ENCODE measurements around the gene ZDHHC14.

GRCh38 chr6:156599279-156599792 is 177.8 kb upstream of the ARID1B start:
- PRO-cap = no peak

DNA sequence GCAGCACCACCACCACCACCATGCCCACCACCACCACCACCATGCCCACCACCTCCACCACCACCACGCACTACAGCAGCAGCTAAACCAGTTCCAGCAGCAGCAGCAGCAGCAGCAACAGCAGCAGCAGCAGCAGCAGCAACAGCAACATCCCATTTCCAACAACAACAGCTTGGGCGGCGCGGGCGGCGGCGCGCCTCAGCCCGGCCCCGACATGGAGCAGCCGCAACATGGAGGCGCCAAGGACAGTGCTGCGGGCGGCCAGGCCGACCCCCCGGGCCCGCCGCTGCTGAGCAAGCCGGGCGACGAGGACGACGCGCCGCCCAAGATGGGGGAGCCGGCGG is 969 bp downstream of the ARID1B start:
- PRO-cap = bidirectional peak, plus-strand start at position 90 of the sequence, minus-strand start outside the sequence; bidirectional peak, plus-strand start at position 292 of the sequence, minus-strand start at position 160 of the sequence

DNA sequence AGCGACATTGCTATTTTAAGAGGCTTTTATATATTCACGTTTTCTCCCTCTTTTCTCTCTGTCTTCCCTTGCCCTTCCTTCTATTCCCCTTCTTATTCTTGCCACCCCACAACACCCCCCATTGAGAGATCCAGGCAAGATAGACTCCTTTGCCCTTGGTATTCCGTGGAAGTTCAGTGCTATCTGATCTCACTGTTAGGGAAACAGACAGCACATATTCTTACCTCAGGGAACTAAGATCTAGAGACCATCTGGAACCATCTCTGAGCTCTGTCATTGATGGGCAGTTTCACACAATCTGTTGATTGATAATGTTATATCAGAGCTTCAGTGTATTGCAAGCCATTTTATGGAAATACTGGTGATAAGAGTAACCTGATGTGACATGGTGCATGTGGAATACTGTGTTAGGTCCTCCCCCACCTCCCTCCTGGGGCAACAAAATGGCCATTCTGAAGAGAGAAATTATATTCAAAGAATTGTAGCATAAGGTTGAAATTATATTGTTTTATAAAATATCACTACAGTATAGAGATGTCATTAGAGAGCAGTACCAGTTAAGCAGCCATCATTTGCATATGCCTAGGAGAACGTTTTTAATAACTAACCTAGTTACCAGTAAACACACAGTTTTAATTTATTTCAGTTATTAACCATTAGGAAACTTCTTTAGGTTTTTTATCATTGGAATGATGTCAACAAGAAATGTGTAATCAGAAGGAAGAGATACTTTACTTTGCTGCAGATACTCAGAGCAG is 228.9 kb downstream of the ARID1B start:
- PRO-cap = no peak

GRCh38 chr6:157030555-157031087 is 253.4 kb downstream of the ARID1B start:
- PRO-cap = no peak

GRCh38 chr6:157200722-157201534 is 122.4 kb downstream of the TMEM242 start:
- PRO-cap = no peak

DNA sequence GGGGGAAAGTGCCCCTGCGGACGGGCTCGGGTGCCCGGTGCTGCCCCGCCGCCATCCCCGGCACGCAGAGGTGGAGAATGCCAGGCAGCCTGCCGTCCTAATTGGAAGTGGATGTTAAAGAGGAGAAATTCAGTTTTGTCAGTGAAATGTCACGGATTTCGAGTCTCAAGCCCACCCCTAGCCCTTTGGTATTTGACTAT is 86.5 kb downstream of the TMEM242 start:
- PRO-cap = no peak

DNA sequence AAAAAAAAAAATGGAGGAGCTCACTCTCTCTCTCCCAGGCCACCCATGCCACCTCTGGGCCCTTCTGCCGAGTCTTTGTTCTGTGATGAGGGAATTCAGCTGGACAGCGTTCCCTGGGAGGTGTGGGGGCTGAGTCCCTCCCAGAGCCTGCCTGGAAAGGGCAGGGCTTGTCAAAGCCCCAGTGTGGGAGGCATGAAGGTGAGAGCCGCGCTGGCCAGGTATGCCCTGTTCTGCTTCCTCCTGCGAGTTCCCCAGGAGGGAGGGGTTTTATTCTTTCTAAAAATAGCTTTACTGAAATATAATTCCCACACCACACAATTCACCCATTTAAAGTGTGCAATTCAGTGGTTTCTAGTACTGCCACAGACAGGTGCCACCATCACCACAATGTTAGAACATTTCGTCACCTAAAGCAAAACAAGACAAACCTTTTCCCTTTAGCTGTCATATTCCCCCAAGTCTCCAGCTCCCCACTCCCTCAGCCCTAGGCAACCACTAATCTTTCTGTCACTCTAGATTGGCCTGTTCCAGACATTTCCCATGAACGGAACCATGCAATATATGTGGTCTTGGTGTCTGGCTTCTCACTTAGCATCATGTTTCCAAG is 69.5 kb downstream of the TMEM242 start:
- PRO-cap = no peak

DNA sequence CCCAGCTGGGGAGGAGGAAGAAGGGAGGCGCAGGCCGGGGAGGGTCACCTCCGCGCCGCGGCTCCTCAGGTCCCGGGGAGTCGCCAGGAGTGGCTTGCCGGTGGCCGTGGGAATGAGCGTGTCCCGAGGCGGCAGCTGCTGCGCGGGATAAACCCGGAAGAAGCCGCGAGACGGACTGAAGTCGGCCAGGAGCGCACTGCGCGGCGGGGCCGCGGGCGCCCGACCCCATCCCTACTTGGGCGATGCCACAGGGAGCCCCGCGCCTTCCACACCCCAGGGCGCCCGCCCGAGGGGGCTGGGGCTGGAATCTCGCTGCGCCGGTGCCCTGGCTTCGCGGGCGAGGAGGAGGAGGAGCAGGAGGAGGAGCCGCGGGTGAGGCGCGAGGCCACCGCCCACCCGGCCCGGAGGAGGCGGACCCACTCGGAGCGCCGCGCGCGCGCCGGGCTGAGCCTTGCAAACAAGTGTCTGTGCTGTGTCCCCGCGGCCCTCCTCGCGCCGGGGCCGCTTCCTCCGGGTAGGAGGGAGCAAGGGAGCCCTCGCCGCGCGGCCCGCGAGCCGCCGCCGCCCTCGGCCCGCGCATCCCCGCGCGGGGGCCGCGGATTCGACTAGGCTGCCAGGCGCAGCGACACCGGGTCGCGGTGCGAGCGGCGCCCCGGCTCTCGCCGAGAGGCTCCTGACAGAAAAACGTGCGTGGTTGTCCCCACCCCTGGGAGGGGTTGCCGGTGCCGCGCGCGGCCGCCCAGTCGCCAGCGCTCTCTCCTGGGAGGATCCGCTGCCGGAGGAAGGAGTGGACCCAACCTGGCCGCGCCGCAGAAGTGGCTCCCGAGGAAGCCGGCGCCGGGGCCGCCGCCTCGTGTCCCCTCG is at the start of gene ZDHHC14:
Gene ZDHHC14, plus strand, starts transcription at position 447 of the 864 bp plus-strand sequence.
- PRO-cap = bidirectional peak, plus-strand start at position 168 of the sequence, minus-strand start at position 153 of the sequence; bidirectional peak, plus-strand start at position 460 of the sequence, minus-strand start at position 345 of the sequence; bidirectional peak, plus-strand start at position 746 of the sequence, minus-strand start at position 669 of the sequence

DNA sequence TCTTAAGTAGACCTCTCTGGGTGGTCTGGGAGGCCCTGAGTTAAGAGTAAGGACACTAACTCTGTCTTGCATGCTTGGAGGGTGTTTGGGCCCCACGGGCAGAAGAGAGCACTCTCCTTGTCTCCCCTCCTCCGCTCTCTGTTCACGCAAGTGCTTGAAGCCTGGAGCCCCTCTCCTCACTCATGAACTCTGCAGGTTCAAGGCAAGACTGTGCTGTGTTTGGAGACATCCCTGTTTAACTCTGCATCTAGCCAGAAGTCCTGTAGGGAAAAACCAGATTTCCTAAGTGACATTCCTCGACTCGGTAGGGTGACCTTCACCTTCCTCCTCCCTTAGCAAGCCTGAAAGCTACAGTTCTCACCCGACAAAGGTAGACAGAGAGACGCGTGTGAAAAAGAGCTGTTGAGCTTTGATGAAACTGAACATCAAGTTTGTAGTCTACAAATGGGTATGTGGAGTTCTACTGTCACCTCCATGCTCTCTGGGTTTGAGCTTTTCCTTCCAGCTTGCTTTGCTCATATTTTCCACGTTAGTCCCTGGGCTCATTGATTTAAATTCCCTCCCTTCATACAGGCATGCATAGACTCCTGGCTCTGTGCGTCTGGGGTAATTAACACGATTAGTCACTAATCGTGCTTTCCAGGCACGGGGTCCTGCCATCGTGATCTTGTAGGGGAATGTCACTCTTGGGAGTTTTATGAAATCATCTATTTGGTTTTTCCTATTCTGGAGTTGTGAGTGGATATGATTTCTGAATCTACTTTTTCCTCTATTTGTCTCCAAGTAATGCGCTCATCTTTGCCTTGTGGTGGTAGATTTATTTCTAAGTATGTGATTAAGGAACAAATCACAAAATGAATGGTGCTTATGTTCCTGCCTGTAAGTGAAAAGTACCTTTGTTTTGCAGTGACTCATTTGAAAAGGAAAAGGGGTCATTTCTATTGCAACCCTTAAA is 154.3 kb downstream of the ZDHHC14 start:
- PRO-cap = no peak

- PRO-cap = bidirectional peak, plus-strand start at chr6:157689542, minus-strand start at chr6:157689341
Measured at GRCh38 chr6:157689122-157689791, 133.8 kb upstream of the SNX9 start.

GRCh38 chr6:157758218-157759191 is 64.5 kb upstream of the SNX9 start:
- PRO-cap = no peak

- PRO-cap = no peak
Measured at GRCh38 chr6:157829897-157830750, 7.1 kb downstream of the SNX9 start.

- PRO-cap = no peak
Measured at GRCh38 chr6:157840575-157842013, 18.0 kb downstream of the SNX9 start.

GRCh38 chr6:157872183-157872932 is 49.3 kb downstream of the SNX9 start:
- PRO-cap = no peak

- PRO-cap = no peak
Measured at GRCh38 chr6:157884594-157884962, 61.5 kb downstream of the SNX9 start.

DNA sequence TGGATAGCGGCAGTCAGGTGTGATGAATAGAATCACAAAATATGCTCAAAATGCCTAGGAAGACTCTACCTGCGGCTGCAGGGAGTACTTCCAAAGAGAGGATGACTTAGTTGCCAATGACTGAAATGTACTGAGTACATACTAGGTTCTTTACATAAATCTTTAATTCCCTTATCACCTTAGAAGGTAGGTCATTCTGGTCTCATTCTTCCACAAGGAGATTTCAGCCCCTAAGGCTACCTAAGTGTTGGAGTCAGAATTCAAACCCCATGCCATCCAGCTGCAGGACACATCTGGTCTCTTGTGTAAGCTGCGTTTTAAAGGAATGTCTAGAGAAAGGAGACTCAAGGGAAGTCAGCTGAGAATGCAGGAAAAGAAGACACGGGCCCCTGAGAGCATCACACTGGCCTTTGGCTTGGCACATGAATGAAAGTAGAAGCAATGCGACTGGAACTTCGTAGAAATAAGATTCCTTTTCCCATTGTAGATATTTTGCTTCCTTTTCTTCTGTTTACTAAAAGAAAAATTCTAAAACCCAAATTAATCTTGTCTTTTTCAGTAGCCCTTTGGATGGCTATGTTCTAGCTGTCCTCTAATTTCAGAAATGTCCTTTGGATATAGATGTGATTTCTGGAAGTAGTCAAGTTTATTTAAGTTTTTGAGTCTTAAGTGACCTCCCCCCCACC is 76.7 kb upstream of the SYNJ2 start:
- PRO-cap = no peak

DNA sequence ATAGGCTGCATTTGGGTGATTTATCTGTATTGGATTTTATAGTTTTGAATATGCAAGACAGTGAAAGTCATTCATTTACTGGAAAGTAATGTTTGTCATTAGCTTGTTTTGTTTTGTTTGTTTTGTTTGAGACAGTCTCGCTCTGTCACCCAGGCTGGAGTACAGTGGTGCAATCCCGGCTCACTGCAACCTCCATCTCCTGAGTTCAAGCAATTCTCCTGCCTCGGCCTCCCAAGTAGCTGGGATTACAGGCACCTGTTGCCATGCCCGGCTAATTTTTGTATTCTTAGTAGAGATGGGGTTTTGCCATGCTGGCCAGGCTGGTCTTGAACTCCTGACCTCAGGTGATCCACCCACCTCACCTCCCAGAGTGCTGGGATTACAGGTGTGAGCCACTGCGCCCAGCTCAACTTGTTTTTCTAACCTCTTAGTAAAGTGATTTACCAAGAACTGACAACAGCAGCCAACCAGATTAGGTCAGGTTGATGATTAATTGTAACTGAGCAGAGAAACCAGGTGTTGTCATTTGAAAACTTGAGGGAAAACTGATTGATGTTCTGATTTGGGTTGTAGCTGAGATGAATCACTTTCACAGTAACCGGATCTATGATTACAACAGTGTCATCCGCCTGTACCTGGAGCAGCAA is 41.2 kb upstream of the SYNJ2 start:
- PRO-cap = no peak

GRCh38 chr6:157947784-157948586 is 33.7 kb upstream of the SYNJ2 start:
- PRO-cap = no peak

- PRO-cap = bidirectional peak, plus-strand start at chr6:157952106, minus-strand start at chr6:157952070
Measured at GRCh38 chr6:157951782-157952251, 29.8 kb upstream of the SYNJ2 start.

DNA sequence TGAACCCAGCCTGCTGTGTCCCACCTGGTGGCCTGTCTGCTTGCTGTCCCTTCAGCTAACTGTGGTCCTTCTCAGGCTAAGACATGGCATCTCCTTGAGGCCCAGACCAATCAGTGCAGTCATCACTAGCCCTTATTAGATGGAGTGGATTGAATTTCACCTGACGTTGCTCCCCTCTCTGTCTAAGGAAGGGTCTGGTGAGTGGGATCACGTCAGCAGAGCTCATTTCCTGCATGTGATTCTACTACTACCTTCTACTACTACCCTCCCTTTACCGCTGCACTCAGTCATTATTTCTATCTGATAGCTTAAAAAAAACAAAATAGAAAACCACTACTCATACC is 28.0 kb upstream of the SYNJ2 start:
- PRO-cap = no peak